ENCODE data around the genes CCDC14 and ZNF148.

- PRO-cap, result no peak
- RAMPAGE, long total RNA, 4 experiments, result no peak in any of the 4 experiments
Observed at GRCh38 chr3:123138748-123139589, 62.8 kb upstream of the SEC22A start.

DNA sequence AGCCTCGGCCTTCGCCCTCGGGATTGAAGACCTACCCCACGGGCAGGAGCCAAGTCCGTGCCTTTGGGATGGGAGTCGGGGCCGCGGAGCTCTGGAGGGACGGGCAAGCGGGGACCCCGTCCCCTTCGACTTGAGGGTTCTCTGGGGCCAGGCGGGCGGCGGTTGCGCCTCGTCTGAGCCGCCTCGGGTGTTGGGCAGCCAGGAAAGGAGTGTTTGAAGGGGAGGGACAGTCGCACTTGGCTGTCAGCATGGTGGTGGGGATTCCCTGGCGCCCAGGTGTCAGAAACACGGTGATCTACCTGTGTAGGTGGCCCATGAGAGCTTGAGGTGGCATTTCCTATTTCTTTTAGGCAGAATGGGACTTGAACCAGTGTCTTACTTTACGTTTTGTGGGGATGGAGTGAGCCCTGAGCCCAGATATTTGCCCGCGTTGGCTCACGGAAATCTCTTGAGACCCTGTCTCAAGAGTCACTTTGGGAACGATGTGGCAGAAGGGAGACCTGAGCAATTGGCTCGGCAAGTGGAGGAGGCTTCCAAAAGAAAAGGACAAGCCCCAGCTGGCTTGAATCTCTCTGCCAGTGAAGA is 431 bp downstream of the SEC22A start:
- PRO-cap, result no peak
- RAMPAGE, long total RNA, 4 experiments, result no peak in any of the 4 experiments

GRCh38 chr3:123682600-123683226 is 97.9 kb upstream of the HACD2 start:
- PRO-cap, result unidirectional peak, plus-strand start at chr3:123683001
- RAMPAGE, long total RNA, 4 experiments, result no peak in any of the 4 experiments

GRCh38 chr3:123749797-123750222 is 134.3 kb downstream of the MYLK start:
- PRO-cap, result no peak
- RAMPAGE, long total RNA, 4 experiments, result no peak in any of the 4 experiments

DNA sequence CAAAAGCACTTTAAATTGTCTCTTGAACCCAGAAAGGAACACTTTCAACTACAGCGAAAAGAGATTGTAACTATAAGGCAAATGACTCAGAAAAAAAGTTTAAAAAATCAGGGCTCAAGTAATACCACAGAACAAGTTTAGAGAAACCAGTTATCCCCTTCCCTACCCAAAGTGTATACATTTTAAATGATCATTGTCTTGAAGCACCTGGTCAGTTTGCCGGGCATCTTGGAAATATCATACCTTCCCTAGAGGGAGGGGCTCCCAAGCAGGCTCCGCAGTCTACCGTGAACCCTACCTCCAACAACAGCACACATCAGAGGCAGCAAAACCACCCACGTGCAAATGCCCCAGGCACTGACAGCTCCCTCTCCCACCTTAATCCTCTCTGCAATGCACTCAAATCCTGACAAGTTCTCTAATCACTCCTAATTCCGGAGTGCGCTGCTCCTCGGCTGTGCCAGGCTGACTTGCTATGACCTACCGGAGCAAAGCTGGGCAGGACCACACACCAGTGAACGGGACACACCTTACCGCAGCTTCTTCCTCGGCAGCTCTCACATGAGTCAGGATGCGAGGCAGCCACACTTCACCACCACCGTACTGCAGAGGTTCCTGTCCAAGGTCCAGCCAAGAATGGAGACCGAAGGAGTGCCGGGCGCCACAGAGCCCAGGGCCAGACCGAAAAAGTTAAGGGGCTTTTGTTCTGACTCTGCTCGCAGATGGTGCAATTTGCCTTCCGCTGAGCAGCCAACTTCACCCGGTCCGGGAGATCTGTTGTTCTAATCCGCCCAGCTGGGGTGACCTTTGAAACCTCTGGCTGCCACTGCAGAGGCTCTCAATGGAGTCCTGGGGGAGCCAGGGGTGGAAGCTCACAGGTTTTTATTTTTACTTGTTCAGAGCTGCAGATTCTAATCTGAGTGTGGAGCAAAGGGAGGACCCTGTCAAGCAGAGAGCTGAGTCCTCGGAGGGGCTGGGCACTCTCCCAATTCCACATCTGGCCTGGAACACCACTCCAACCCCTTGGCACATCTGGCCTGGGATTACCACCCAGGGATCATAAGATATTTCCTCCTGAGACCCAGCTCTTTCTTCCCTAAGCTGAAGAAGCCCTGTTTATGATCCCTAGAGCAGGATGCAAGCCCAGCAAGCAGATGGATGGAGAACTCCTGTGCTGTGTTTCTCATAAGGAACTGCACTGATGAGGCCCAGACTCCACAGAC is 84.4 kb downstream of the MYLK start:
- PRO-cap, result no peak
- RAMPAGE, long total RNA, 4 experiments, result no peak in any of the 4 experiments

DNA sequence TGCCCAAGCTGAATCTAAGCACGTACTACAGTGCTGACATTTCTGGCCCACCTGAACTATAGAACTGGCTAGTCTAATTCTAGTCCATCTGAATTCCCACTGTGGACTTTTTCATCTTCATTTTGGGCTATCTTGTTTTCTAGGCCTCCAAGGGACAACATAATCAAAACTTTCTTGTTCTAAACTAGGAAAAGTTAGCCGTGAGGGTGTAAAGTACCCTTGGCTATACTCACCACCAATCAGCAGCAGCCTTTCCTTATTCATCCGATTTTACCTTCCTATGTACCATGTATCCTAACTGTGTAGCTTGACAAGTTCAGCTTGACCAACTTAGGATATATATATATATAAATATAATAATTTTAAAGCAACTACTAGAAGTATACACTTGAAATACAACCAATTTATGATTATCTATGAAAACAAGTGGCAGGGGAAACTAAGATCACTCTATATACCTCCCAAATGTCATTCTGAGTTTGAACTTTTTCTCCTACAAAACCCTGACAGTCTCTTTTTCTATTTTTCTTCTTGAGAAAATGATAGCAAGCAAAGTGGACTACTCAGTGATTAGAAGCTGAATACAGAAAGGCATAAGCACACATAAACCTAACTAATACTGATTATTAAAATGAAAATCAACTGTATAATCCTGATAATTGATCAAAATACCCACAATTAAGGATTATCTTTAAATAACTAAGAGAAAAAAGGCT is 5.7 kb downstream of the CCDC14 start:
- PRO-cap, result no peak
- RAMPAGE, long total RNA, 4 experiments, result no peak in any of the 4 experiments

DNA sequence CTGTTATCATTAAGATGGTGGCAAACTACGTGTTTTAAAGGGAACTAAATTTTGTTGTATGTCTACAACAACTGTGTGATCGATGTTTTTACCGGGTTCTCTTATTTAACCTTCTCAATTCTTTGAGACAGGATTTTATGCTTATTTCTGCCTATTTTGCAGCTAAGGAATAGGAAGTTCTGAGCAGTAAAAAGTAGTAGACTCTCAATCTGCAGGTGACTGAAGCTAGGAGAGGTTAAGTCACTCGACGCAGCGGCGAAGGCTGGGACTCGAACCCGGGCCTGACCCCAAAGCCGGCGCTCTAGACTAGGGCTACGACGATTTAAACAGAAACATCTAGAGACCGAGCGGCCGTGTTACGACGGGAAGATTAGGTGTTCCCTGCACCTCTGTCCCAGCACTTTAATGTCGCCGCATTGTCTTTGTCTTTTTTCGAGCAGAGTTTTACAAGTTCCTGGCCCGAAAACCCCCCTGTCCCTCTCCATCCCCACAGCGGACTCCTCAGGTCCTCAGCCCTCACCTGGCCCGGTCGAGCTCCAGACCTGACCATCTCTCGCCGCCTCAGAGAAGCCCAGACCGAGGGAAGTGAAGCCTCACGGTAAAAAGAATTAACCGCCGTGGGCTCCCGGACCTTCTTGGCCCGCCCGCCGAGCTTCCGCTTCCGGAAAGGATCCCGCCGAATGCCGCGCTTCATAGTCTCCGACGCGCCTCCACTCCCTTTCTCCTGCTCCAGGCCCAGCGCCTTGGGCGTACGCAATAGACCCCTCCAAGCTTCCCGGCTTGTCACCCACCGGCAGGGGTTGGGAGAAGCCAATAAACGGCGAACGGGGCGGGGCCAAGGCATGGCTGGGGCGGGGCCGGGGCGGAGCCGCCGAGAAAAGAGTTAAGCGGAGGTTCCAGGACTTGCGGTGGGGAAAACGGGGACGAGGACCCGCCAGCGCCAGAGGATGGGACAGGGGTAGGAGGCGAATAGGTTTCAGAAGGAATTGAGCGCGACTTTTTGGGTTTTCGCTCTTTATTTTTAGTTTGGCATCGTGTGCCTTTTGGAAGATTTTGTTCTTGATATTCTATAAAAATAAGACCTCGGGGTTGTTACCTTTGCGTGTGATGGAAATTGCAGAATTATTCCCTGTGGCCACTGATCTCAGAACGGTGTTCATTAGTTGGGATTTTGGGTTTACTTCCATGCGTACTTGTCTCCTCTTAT is at the start of gene CCDC14:
TSS of gene CCDC14 (minus strand) at position 606 of the 1,207 bp plus-strand sequence.
- PRO-cap, result bidirectional peak, plus-strand start at position 915 of the sequence, minus-strand start at position 755 of the sequence
- RAMPAGE, long total RNA, 4 experiments, result start-site peak on the minus strand in 2 of 4 experiments, centred at positions 614 to 623 of the sequence, 54 to 62 reads per replicate

GRCh38 chr3:124258045-124258495 is 224.9 kb downstream of the KALRN start:
- PRO-cap, result no peak
- RAMPAGE, long total RNA, 4 experiments, result no peak in any of the 4 experiments

DNA sequence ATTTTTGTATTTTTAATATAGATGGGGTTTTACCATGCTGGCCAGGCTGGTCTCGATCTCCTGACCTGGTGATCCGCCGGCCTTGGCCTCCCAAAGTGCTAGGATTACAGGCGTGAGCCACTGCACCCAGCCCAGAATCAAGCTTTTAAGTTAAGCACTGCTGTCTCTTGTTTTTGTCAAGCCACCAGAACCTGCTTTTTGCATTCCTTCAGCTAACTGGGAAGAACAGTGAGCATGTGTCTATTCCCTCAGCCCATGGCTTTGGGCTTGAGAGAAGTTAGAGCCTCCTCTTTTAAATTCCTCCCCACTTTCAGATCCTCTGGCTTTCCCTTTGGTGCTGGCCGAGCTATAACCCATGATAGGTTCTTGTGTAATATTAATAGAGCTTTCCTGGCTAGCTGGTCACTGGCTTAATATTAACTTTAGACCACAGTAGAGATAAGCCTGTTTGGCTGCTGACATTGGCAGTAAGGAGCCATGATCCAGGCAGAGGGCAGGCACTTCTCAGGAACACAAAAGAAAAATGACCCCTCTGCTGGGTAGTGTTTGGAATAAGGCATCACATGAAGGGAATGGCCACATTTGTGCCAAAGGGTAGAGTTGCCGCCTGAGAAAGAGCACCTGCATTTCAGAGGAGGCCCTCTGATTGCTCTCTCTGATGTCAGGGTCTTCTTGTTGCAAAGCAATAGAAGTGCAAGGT is 65.5 kb upstream of the UMPS start:
- PRO-cap, result no peak
- RAMPAGE, long total RNA, 4 experiments, result no peak in any of the 4 experiments

DNA sequence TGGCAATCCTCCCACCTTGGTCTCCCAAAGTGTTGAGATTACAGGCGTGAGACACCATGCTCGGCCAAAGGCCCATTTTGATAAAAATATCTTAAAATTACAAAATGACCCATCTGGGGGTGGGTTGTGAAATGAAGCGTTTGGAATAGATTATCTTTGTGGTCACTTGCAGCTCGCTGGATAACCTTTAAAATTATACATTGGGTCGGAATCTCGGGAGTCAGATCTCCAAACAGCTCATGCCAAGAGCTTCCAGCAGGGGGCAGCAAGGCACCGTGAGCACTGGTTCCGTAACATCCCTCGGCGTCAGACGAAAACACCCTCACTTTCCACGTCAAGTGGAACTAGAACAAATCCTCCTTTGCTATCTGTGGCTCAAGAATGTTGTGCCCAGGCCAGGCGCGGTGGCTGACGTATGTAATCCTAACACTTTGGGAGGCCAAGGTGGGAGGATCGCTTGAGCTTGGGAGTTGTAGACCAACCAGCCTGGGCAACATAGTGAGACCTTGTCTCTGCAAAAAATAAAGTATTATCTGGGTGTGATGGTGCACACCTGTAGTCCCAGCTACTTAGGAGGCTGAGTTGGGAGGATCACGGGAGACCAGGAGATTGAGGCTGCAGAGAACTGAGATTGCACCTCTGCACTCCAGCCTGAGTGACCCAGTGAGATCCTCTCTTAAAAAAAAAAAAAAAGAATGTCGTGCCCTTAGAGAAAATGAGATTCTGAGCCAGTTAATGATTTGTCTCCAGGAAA is 31.1 kb downstream of the UMPS start:
- PRO-cap, result no peak
- RAMPAGE, long total RNA, 4 experiments, result no peak in any of the 4 experiments

- PRO-cap, result no peak
- RAMPAGE, long total RNA, 4 experiments, result no peak in any of the 4 experiments
Observed at GRCh38 chr3:124835746-124836573, 51.2 kb downstream of the ITGB5 start.

- PRO-cap, result no peak
- RAMPAGE, long total RNA, 4 experiments, result no peak in any of the 4 experiments
Observed at GRCh38 chr3:124970299-124970948, 35.9 kb upstream of the MUC13 start.

DNA sequence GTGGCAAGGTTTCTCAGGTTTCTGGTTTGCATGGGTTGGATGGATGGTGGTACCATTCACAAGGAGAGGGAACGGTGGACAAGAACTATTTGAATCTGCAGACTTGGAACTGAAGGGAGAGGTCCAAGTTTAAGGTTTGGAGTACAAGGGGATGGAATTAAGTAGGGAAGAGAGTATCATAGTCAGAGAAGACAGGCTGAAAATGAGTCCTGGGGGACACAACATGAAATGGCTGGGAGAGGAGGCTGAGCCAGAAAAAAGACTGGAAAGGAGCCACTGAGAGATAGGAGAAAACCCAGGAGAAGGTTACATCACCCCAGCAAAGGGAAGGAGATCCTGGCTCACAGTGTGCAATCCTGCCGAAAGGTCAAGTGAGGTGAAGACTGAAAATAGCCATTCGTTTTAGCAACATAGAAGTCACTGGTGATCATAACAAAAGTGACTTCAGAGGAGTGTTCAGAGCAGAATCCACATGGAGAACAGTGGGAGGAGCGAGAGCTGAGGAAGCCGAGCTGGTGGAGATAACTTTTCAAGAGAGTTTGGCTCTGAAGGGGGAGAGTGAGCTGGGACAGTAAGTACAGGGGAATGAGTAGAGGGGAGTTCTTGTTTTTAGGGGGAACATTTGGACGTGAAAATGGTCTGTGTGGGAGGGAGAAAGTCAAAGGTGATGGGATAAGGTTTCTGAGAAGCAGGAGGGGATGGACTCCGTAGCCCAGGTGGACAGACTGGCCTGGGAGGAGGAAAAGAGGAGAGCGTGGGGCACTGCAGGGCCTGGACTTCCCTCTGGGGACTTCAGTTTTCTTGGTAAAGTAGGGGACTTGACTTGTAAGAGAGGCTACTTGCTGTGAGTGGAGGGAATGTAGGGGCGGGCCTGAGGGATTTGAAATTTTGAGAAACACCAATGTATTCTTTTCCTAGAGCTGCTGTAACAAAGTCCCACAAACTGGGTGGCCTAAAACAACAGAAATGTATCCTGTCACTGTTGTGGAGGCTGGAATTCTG is 5.5 kb upstream of the HEG1 start:
- PRO-cap, result unidirectional peak, plus-strand start at position 441 of the sequence
- RAMPAGE, long total RNA, 4 experiments, result no peak in any of the 4 experiments

DNA sequence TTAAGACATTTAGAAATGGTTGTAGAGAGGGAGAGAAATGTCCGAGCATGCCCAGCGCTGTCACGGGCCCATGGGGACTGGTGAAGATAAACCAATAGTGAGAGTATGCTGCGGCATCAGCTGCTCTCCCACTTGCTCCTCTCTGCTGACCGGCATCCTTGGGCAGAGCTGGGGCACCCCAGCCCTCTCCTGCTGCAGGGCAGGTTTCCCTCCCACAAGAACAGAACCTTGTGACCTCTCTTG is 6.4 kb upstream of the HEG1 start:
- PRO-cap, result no peak
- RAMPAGE, long total RNA, 4 experiments, result no peak in any of the 4 experiments

DNA sequence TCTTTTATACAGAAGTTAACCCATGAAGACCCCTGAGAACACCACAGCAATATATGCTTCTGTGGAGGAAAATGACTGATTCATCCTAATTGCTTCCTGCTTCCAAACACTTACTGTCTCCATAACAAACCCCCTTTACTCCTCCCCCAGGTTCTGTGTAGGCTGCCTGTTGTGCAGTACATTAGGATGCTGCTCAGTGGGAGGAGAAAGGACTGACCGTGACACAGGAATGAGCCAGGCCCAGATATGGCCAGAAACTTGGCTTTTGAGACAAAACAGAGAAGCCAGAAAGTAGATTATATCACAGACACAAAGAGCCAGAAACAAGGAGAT is 68.1 kb upstream of the HEG1 start:
- PRO-cap, result no peak
- RAMPAGE, long total RNA, 4 experiments, result no peak in any of the 4 experiments

- PRO-cap, result no peak
- RAMPAGE, long total RNA, 4 experiments, result no peak in any of the 4 experiments
Observed at GRCh38 chr3:125356286-125356647, 18.9 kb downstream of the ZNF148 start.

- PRO-cap, result bidirectional peak, plus-strand start at chr3:125375431, minus-strand start at chr3:125375289
- RAMPAGE, long total RNA, 4 experiments, result start-site peak on the minus strand in 4 of 4 experiments, at chr3:125375251-125375272 at its widest, 48 to 316 reads per replicate
Observed at GRCh38 chr3:125374305-125375541, at the start of gene ZNF148. TSS of gene ZNF148 (minus strand) at chr3:125375325.

- PRO-cap, result no peak
- RAMPAGE, long total RNA, 4 experiments, result no peak in any of the 4 experiments
Observed at GRCh38 chr3:125404470-125404928, 29.4 kb upstream of the ZNF148 start.

DNA sequence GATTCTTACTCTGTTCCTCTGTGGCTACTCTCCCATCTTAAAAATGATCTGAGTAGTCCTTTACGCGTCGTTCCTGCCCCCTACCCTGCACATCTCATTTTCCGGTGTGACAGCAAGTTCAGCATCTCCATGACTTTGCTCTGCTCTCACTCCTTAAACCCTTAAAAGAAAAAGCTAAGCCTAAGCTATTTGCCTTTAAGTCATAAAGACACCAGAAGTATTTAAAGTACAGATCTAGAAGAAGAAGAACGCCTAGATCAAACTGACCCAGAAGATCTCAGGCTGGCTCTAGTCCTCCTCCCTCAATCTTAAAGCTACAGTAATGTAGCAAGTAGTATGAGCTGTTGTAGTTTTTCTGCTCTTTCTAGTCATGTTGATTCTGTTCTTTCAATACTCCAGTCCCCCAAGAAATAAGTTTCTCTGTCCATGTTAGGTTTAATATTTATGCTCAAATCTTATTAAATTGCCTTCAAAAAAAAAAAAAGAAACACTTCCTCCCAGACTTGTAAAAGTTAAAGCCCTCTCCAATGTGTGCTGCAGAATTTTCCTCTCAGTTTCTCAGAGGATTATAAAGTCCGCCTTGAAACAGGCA is 135.1 kb upstream of the ROPN1B start:
- PRO-cap, result no peak
- RAMPAGE, long total RNA, 4 experiments, result no peak in any of the 4 experiments

GRCh38 chr3:125916455-125917014 is 52.4 kb upstream of the ROPN1B start:
- PRO-cap, result bidirectional peak, plus-strand start at chr3:125916601, minus-strand start at chr3:125916358
- RAMPAGE, long total RNA, 4 experiments, result no peak in any of the 4 experiments